Right common carotid artery plus branches (tissue), 1 donor: ENCODE data around the gene SULT1A4.

GRCh38 chr16:28908473-28908955 is 16.5 kb downstream of the RABEP2 start:
- PRO-cap: no peak

DNA sequence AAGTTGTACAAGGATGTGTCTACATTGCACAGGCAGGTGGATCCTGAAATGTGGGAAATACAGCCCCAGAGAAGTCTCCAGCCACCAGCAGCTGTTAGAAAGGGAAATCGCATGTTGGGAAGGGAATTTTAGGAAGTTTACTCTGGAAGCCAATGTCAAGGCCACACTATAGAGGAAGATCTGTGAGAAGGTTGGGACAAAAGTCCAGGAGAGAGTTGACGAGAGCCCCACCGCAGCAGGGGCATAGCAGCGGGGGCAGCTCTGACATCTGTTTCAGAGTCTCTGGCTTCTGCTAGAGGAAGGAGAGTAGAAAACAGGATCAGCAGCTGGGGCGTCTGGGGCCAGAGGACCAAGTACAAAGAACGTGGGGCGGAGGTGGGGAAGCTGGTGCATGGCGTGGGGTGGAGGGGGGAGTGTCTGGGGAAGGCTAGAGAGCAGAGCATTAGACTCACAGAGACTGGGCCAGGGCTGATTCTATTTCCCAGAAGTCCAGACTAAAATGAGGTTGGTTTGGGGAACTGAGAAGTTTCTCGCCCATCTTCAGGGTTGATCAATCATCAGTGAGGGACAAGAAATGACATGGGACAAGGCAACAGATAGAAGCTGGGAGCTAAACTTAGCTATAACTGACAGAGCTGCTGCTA is 1.3 kb downstream of the RABEP2 start:
- PRO-cap: no peak

GRCh38 chr16:28983636-28984132 is 1.2 kb upstream of the LAT start:
- PRO-cap: no peak

- PRO-cap: no peak
Measured at GRCh38 chr16:29009134-29009761, 24.4 kb downstream of the LAT start.

DNA sequence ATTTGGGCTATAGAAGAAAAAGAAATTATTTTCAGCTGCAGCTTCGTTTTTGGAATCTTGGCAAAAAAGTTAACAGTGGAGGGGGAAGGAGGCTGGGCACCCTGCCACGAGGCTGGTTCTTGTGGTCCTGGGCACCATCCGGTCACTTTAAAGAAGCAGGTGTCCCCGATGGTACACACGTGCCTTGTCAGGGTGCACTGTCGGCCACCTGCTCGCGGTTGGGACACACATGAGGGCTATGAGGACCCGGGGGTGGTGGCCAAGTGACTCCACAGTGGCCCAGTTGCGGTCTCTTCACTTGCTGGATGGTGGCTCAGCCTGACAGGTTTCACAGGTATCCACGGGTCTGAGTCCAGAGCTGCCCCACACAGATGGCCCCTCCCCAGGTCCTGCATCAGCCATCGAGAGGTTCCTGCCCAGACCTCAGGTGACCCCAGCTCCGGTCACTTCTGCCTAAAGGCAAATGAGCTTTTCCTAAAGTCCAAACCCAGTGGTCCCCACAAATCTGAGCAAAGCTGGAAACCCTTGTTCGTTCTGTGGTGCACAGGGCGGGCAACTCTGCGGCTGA is 143.9 kb downstream of the LAT start:
- PRO-cap: no peak

GRCh38 chr16:29156817-29157639 is 172.2 kb downstream of the LAT start:
- PRO-cap: no peak

- PRO-cap: no peak
Measured at GRCh38 chr16:29186548-29187202, 201.8 kb downstream of the LAT start.

- PRO-cap: unidirectional peak, minus-strand start at chr16:29261635
Measured at GRCh38 chr16:29261426-29262328, 144.8 kb downstream of the NPIPB11 start.

GRCh38 chr16:29262662-29263149 is 143.8 kb downstream of the NPIPB11 start:
- PRO-cap: no peak

DNA sequence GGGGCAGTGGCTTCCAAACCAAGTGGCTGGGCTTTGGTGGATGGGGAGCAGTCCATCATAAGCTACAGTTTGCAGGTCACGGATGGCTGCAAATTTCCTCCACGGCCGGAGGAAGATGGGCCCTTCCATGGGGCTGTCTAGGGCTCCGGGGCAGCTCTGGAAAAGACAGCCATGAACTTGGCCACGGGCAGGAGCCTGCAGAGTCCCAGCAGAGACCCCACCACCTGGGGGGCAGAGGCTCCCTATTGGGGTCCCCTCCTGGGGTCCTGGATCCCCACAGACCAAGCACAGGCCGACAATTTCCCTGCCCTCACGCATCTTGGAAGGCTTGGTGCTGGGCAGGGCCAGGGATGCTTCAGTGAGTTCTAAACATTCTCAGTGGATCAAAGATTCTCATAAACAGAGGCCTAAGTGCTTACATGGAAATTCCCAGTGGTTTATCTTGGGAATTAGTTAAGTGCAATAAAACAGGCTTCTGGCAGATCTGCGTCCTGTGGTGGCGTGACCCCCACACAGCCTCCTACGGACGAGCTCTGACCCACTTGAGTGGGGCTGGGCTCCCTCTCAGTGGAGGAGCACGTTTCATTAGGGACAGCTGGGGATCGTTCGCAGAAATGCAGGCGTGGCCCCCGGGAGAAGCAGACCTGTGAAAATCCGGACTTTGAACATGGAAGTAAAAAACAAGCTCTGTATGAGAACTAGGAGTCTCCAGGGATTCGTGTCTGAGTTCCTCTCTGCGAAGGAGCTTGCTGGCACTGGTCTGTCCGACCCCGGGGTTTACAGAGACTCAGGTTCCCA is 117.9 kb downstream of the NPIPB11 start:
- PRO-cap: unidirectional peak, plus-strand start at position 588 of the sequence

- PRO-cap: no peak
Measured at GRCh38 chr16:29459489-29460130, at the start of gene SULT1A4. SULT1A4 (plus strand) TSS chr16:29459913.

DNA sequence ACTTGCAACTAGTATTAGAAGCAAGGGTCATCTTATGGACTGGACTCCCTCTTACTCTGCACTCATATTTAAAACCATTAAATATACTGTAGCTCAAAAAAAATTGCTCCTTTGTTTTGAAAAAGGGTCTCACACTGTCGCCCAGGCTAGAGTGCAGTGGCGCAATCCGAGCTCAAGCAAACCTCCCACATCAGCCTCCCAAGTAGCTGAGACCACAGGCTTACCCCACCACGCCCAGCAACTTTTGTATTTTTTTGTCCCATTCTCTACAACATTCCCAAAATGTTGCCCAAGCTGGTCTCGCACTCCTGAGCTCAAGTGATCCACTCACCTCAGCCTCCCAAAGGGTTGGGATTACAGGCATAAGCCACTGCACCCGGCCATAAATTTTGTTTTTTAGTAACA is 91.0 kb upstream of the SPN start:
- PRO-cap: no peak

GRCh38 chr16:29604683-29605139 is 58.3 kb upstream of the SPN start:
- PRO-cap: no peak

GRCh38 chr16:29629317-29629711 is 33.7 kb upstream of the SPN start:
- PRO-cap: no peak

DNA sequence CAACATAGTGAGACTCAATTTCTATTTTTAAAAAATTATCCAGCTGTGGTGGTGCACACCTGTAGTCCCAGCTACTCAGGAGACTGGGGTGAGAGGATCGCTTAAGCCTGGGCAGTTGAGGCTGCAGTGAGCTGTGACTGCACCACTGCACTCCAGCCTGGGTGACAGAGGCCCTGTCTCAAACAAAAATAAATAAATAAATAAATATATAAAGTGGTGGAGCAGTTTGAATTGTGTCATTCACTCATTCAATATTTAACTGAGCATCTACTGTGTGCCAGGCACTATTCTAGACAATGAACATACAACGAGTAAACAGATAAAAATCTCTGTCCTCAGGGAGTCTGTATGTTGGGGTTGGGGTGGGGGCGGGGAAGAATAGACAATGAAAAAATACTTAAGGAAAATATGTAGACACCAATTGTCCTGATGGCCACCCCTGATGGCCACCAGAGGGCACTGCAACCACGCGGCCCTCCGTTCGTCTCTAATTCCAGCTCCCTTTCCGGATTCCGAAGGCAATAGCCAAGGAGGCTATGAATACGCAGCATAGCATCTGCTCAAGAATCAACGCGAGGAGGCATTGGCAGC is 21.3 kb downstream of the QPRT start:
- PRO-cap: no peak

- PRO-cap: no peak
Measured at GRCh38 chr16:29740296-29740837, 5.4 kb downstream of the C16orf54 start.

GRCh38 chr16:29744403-29745120 is 1.2 kb downstream of the C16orf54 start:
- PRO-cap: no peak

DNA sequence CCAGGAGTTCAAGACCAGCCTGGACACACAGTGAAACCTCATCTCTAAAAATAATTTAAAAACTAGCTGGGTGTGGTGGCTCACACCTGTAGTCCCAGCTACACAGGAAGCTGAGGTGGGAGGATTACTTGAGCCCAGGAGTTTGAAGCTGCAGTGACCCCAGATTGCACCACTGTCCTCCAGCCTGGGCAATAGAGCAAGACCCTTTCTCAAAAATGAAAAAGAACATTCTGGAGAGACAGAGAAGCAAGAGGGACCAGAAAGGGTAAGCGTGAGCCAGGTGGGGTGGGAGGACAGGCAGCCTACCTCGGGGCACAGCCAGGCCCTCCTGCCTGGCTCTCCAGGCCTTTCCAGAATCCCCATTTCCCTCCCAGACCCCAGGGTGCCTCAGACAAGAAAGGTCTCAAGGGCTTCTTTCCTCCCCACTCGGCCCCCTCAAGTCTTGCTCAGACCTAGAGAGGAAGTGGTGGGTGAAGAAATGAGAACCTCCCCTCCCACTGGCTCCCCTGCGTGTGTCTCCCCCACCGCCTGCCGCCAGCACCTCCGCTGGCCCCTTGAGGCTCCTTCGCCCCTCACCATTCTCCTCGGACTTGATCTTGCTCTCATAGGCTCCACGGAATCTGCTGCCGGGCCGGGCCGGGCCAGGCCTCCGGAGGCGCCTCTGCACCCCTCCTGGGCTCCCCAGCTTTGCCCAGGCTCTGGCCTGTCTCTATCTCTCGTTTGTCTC is 506 bp downstream of the C16orf54 start:
- PRO-cap: no peak

DNA sequence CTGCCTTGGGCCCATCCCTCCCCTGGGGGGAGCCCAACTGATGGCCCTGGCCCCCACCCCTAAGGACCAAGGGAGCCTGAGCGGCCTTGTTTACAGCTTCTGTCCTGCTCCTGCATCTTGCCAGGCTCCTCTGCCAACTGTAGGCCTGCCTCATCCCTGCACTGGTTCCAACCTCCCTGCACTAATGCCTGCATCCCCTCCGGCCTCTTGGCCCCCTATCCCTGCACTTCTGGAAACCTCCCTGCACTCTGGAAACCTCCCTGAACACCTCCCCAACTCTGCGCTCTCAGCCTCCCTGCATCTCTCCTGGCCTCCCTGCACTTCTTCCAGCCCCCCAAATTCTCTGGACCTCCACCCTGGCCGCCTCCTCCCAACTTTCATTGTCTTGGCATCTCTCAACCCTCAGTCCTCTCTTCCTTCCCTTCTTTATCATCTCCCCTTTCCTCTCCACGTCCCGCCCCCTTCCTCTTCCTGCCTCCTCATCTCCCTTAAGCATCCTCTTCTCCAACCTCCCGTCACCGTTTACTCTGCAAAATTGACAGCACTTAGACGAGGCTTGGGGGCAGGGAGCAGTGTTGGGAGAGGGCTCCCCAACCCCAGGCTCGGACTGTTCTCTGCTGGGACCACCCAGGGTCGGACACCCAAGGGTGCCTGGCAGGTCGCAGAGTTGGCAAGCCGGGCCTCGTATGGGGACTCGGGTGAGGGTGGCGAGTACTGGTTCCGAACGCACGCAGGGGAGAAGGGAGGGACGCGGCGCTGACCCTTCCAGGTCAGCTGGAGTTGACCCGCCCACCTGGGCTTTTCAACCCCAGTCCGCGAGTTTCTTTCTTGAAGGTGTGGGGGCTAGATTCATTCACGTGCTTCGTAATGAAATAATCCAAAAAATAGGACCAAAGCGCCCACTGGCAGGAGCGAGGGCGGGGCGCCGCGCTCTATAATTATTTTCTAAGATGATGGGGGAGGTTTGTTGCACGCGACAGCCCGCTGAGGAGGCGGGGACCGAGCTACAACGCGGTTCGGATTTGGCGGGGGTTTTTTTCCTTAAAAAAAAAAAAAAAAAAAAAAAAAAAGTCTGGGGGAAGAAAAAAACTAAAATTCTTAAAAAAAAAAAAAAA is 913 bp upstream of the PAGR1 start:
- PRO-cap: no peak

- PRO-cap: bidirectional peak, plus-strand start at chr16:29863578, minus-strand start at chr16:29863269
Measured at GRCh38 chr16:29863433-29864097, 539 bp upstream of the CDIPT start.